Endothelial cell of umbilical vein (primary cell): ENCODE results near the gene IFFO2.

DNA sequence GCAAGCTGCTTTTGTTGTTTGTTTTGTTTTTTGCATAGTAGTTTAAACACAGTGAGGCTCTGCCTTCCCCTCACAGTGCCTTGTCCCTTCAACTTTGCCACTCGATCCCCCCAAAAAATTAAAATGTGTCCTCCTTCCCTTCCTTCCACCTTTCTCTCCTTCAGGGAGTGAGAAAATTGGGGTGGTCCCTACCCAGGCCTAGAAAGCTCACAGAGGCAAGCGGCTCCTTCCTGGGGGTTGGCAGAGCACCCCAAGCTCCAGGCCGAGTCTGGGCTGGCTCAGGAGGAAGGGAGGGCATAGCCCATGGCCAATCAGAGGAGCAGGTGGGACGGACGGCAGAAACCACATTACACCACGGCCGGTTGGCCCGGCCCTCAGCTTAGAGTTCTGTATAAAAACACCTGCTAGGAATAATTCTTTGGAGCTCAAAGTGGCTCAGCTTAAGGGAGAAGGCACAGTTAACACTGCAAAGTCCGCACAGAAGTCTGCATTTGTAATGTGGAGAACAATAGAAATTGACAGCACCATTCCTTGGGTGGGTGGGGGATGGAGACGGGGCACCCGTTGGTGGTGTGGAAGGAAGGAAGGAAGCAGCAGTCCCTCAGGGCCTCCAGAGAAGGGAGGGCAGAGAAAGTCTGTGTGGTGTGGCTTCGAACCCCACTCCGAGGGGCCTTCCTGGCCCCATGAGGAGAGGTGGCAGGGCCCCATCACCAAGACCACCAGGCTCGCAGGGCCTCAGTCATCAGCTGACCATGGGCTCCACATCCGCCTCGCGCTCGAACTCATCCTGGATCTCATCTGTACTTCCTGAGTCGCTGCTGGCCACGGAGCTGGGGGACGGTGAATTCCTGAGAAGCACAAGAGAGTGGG lies 5.7 kb upstream of the ALDH4A1 start:
- PRO-cap: unidirectional peak, plus-strand start at position 421 of the sequence
CAGE:
- cytosol, long polyA minus RNA: no peak
- cytosol, long polyA plus RNA: no peak
- long polyA plus RNA: no peak
- nucleus, long polyA minus RNA: no peak
- nucleus, long polyA plus RNA: no peak

GRCh38 chr1:18955095-18955416 lies 1.4 kb downstream of the IFFO2 start:
- PRO-cap: no peak
CAGE:
- cytosol, long polyA minus RNA: no peak
- cytosol, long polyA plus RNA: no peak
- long polyA plus RNA: no peak
- nucleus, long polyA minus RNA: no peak
- nucleus, long polyA plus RNA: no peak

DNA sequence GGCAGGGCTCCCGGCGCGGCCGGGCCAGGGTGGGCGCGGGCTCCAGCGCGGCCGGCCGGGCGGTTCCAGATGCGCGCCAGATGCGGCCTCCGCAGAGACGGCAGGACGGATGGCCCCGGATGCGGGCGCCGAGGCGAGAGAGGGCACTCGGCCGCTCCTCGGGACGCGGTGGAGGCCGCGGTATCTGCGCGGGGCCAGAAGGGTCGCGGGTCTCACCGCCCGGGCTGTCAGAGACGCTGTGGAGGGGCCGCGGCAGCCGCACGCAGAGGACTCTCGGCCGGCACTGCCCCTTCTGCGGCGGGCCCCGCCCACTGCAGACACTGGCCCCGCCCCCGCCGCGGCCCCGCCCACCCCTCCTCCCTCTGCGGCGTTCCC lies at the start of gene IFFO2:
Gene IFFO2 (minus strand): TSS at position 285 of the 375 bp plus-strand sequence.
- PRO-cap: bidirectional peak, plus-strand start outside the sequence, minus-strand start at position 240 of the sequence
CAGE:
- cytosol, long polyA minus RNA: no peak
- cytosol, long polyA plus RNA: start-site peak on the minus strand centred at position 262 of the sequence, 121 bp wide, 149 and 229 reads in 2 replicates
- long polyA plus RNA: start-site peak on the minus strand centred at position 266 of the sequence, 58 bp wide, 202 and 205 reads in 2 replicates
- nucleus, long polyA minus RNA: start-site peak on the minus strand centred at position 254 of the sequence, 32 bp wide, 641 reads
- nucleus, long polyA plus RNA: start-site peak on the minus strand centred at position 266 of the sequence, 58 bp wide, 214 and 183 reads in 2 replicates

- PRO-cap: no peak
CAGE:
- cytosol, long polyA minus RNA: no peak
- cytosol, long polyA plus RNA: no peak
- long polyA plus RNA: no peak
- nucleus, long polyA minus RNA: no peak
- nucleus, long polyA plus RNA: no peak
Observed at GRCh38 chr1:19071799-19072529, 115.5 kb upstream of the IFFO2 start.

DNA sequence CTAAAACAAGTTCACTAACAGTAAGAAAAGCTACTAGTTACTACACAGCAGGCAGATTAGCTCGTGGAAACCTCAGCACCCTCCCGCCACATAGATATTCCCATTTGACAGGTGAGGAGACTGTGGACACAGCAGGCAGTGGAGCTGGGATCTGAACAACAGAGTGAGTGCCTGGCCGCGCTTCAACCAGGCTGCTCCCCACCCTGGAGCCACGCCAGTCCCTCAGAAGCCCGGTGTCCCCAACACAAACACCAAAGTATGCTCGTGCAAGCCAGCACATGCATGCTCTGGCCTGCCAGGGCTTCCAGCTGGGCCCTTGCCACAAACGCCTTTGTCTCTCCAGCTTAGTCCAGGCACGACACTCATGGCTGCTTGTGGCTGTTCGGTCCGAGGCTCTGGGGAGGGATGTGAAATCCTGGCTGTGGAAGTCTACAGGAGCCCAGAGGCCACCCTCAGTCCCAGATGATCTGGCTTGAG lies 116.8 kb upstream of the IFFO2 start:
- PRO-cap: no peak
CAGE:
- cytosol, long polyA minus RNA: no peak
- cytosol, long polyA plus RNA: no peak
- long polyA plus RNA: no peak
- nucleus, long polyA minus RNA: no peak
- nucleus, long polyA plus RNA: no peak

GRCh38 chr1:19137755-19138614 lies 72.1 kb downstream of the UBR4 start:
- PRO-cap: no peak
CAGE:
- cytosol, long polyA minus RNA: no peak
- cytosol, long polyA plus RNA: no peak
- long polyA plus RNA: no peak
- nucleus, long polyA minus RNA: no peak
- nucleus, long polyA plus RNA: no peak

- PRO-cap: no peak
CAGE:
- cytosol, long polyA minus RNA: no peak
- cytosol, long polyA plus RNA: no peak
- long polyA plus RNA: no peak
- nucleus, long polyA minus RNA: no peak
- nucleus, long polyA plus RNA: no peak
Observed at GRCh38 chr1:19147762-19148933, 61.9 kb downstream of the UBR4 start.

DNA sequence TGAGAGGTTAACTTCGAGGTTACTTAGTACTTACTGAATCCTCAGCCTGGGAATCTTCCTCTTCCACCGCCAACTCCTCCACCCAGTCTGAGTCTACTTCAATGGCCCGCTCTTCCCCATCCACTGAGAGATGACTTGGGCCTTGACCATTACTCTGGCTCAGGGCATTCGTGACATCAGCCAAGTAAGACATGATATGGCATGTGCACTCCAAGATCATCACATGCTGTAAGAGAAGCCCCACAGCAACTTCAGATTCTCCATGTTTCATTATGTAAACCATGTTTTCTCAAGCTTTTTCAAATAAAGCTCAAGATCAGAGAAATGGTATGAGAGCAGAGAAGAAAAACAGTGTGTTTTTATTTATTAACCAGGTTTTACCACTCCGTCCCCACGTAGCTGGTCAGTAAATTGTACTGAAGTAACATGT lies 47.7 kb downstream of the UBR4 start:
- PRO-cap: no peak
CAGE:
- cytosol, long polyA minus RNA: no peak
- cytosol, long polyA plus RNA: no peak
- long polyA plus RNA: no peak
- nucleus, long polyA minus RNA: no peak
- nucleus, long polyA plus RNA: no peak

DNA sequence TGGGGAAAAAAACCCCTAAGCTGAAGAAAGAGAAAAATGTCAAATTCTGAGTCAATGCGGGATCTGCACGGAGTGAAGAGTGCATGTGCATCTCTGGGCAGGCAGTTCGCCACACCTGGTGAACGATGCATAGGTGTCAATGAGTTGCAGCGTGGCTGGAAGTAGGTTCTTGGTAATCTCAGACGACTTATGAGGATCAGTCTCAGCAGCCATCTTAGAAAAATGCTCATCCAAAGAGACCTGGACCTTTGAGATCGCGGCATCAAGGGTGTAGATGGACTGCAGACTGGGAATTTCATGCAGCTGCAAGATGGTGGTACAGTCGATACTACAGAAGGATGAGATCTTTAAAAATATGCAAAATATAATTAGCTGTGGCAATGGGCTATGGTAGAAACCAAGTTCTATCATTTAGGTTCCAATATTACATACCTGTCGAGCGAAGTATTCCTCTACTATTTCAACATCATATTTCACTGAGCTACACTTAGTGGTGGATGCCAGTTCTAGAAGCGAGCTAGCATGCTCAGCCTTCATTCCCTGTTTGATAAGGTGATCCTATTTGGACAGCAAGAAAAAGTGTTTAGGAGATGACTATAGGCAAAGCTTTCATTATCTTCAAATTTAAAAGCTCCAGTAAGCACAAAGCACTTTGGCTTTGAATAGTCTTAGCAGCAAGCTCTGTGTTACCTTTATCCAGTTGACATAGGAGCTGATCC lies 37.2 kb downstream of the UBR4 start:
- PRO-cap: no peak
CAGE:
- cytosol, long polyA minus RNA: no peak
- cytosol, long polyA plus RNA: no peak
- long polyA plus RNA: no peak
- nucleus, long polyA minus RNA: no peak
- nucleus, long polyA plus RNA: no peak

DNA sequence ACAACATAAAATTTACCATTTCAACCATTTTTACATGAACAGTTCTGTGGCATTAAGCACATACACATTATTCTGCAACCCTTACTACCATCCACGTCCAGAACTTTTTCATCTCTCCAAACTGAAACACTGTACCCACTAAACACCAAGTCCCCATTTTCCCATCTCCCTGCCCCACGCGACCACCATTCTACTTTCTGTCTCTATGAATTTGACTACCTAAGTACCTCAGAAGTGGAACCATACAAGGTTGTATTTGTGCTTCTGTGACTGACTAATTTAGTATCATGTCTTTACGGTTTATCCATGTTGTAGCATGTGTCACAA lies 28.3 kb downstream of the UBR4 start:
- PRO-cap: no peak
CAGE:
- cytosol, long polyA minus RNA: no peak
- cytosol, long polyA plus RNA: no peak
- long polyA plus RNA: no peak
- nucleus, long polyA minus RNA: no peak
- nucleus, long polyA plus RNA: no peak

- PRO-cap: no peak
CAGE:
- cytosol, long polyA minus RNA: no peak
- cytosol, long polyA plus RNA: no peak
- long polyA plus RNA: no peak
- nucleus, long polyA minus RNA: no peak
- nucleus, long polyA plus RNA: no peak
Observed at GRCh38 chr1:19272497-19272993, 16.0 kb downstream of the AKR7A3 start.

- PRO-cap: no peak
CAGE:
- cytosol, long polyA minus RNA: no peak
- cytosol, long polyA plus RNA: no peak
- long polyA plus RNA: no peak
- nucleus, long polyA minus RNA: no peak
- nucleus, long polyA plus RNA: no peak
Observed at GRCh38 chr1:19370798-19371340, 58.7 kb downstream of the SLC66A1 start.

DNA sequence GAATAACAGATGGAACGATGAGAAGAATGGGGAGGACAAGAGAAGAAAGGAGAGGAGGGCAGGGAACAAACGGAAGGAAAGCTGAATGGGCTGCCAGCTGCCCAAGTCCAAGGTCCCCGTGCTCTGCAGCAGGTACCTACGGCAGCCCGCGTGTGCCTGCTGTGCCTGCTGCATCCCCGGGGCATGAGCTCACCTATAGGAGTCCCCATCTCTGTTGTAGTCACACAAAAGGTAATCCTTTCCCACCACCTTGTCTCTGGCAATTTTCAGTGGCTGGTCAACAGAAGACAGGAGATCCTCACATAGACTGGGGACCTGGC lies 73.1 kb downstream of the SLC66A1 start:
- PRO-cap: no peak
CAGE:
- cytosol, long polyA minus RNA: no peak
- cytosol, long polyA plus RNA: no peak
- long polyA plus RNA: no peak
- nucleus, long polyA minus RNA: no peak
- nucleus, long polyA plus RNA: no peak

- PRO-cap: no peak
CAGE:
- cytosol, long polyA minus RNA: no peak
- cytosol, long polyA plus RNA: no peak
- long polyA plus RNA: no peak
- nucleus, long polyA minus RNA: no peak
- nucleus, long polyA plus RNA: no peak
Observed at GRCh38 chr1:19435965-19436496, 49.3 kb downstream of the CAPZB start.

DNA sequence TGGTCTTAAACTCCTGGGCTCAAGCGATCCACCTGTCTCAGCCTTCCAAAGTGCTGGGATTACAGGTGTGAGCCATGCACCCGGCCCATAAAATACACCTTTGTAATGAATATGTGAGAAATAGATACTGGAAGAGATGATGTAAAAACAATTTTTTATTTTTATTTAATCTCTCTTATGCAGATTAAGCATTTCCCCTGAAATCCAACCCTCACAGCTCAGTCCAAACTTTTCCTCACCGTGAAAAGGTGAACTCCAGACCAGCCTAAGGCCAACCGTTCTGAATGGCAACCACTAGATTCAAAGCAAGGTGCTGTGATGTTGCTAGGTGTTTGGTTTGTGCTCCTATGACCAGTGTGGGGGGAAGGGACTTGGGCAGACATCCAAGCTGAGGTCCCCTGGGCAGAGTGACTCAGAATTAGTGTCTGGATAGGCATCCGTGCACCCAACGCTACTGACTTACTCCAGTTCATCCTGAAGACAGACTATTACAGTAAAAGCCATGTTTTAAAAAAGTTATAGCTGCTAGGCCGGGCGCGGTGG lies 45.0 kb downstream of the CAPZB start:
- PRO-cap: no peak
CAGE:
- cytosol, long polyA minus RNA: no peak
- cytosol, long polyA plus RNA: no peak
- long polyA plus RNA: no peak
- nucleus, long polyA minus RNA: no peak
- nucleus, long polyA plus RNA: no peak

GRCh38 chr1:19455291-19456009 lies 29.9 kb downstream of the CAPZB start:
- PRO-cap: no peak
CAGE:
- cytosol, long polyA minus RNA: no peak
- cytosol, long polyA plus RNA: no peak
- long polyA plus RNA: no peak
- nucleus, long polyA minus RNA: no peak
- nucleus, long polyA plus RNA: no peak

DNA sequence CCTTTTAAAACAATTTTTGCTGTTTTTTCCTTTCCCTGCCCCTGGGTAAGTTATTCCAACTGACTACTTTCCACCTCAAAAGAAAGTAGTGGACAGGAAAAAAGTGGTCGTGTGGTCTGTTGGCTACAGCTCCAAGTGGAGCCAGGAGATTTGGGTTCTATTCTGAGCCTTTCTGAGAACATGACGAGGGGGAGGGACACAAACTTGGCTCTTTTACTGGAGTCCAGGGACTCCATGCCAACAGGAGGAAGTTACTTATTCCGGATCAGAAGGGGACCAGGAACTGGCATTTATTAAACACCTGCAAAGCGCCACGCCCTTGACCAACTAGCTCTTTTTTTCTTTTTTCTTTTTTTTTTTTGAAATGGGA lies 32.4 kb upstream of the MICOS10 start:
- PRO-cap: no peak
CAGE:
- cytosol, long polyA minus RNA: no peak
- cytosol, long polyA plus RNA: no peak
- long polyA plus RNA: no peak
- nucleus, long polyA minus RNA: no peak
- nucleus, long polyA plus RNA: no peak

DNA sequence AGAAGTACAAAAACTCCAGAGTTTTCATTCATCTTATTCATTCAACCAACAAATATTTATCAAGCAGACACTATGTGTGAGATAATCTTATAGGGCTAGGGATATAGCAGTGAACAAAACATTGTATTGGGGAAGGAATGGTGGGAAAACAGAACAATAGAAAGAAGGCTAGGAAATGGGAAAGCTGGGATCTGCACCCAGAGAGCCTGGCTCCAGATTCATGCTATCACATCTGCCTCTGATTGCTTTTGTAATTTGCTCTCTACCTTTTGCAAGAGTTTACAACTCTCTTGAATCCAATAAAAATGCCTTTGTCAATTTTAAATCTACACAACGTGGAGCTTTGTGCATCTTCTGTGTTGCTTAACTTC lies 3.9 kb upstream of the MICOS10 start:
- PRO-cap: no peak
CAGE:
- cytosol, long polyA minus RNA: no peak
- cytosol, long polyA plus RNA: no peak
- long polyA plus RNA: no peak
- nucleus, long polyA minus RNA: no peak
- nucleus, long polyA plus RNA: no peak

- PRO-cap: no peak
CAGE:
- cytosol, long polyA minus RNA: no peak
- cytosol, long polyA plus RNA: no peak
- long polyA plus RNA: no peak
- nucleus, long polyA minus RNA: no peak
- nucleus, long polyA plus RNA: no peak
Observed at GRCh38 chr1:19599767-19600794, 3.3 kb downstream of the MICOS10 start.

- PRO-cap: no peak
CAGE:
- cytosol, long polyA minus RNA: no peak
- cytosol, long polyA plus RNA: no peak
- long polyA plus RNA: no peak
- nucleus, long polyA minus RNA: no peak
- nucleus, long polyA plus RNA: no peak
Observed at GRCh38 chr1:19643926-19644057, 319 bp upstream of the NBL1 start.